Sternocleidomastoid (tissue), 1 donor: ENCODE results near the genes PPCDC and UBE2Q2.

DNA sequence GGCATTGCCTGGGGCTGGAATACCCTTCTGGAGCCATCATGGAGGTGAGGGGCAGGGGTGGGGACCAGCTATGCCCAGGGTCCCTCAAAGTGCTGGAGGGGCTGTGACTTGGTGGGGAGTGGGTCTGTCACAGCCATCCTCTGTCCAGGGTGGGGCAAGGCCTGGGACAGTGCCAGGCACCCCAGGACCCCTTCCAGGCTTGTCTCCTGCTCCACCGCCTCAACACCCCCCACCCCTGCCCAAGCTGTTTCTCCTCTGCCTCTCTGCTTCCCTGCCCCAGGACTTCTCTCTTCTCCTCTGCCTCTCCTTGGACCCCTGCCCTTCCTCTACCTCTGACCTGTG, 322 bp downstream of the LMAN1L start:
- PRO-cap: no peak

DNA sequence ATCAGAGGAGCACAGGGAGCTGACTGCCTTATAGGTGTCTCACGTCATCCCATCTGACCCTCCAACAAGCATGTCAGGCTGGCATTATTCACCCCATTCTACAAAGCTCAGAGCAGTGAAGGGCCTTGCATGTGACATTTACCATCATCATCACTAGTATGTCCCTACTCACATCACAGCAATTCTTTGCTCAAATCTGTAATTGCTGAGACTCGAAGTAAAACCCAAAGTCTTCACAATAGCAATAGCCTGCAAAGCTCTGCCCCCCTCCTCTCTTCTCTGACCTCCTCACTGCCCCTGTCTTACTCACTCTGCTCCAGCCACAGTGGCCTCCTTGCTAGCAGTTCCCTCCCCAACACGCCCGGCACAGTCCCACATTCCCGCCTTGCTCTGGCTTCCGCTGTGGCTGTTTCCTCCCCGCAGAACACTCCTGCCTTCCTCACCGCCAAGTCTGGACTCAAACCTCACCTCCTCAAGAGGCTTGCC, 629 bp upstream of the MPI start:
- PRO-cap: no peak

DNA sequence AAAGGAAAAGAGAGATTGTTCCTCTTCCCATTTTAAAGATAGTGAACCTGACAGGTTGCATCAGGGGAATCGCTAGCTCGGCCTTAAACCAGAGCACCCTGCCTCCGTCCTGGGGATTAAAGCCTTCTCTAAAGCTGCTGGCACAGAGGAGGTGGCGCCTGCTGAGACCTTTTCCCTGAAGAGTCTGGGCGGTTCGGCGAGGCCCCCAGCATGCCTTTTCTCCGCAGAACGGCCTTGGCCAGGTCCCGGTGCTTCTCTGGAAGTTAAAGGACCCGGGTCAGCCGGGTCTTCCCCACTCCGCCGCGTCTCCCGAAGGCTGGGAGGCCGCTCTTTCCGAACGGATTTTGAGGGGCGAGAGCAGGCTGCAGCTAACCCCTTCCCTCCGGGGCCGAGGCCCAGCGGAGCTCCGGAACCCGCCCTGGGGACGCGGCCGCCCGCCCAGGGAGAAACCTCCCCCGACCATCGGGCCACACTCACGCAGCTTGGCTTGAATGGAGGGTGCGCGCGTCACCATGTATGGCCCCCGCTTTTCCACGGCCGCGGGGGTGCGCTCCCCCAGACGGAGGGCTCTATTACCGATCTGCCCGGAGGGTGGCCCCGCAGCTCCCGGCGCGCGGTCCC, 431 bp downstream of the FAM219B start:
- PRO-cap: unidirectional peak, minus-strand start at position 397 of the sequence

- PRO-cap: no peak
Observed at GRCh38 chr15:74907419-74907899, 808 bp upstream of the FAM219B start.

- PRO-cap: unidirectional peak, plus-strand start at chr15:75023609
Observed at GRCh38 chr15:75023150-75023722, at the start of gene PPCDC. Gene PPCDC, plus strand, starts transcription at chr15:75023590.

GRCh38 chr15:75138002-75138786, 63.5 kb upstream of the C15orf39 start:
- PRO-cap: no peak

- PRO-cap: unidirectional peak, minus-strand start at chr15:75195557
Observed at GRCh38 chr15:75195489-75195826, 6.2 kb upstream of the C15orf39 start.

- PRO-cap: no peak
Observed at GRCh38 chr15:75369100-75369317, 602 bp upstream of the MAN2C1 start.

DNA sequence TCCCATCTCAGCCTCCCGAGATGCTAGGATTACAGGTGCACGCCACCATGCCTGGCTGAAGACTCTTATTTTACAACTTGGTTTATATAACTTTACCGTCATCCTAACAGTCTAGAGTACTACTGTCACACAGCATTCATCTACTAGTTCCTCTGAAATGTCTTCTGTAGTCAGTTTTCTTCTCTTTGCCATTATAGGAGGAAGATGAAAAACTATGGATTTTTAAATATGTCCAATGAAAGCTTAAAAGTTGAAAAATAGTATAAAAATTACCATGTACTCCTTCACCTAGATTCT, 8.5 kb downstream of the SIN3A start:
- PRO-cap: no peak

DNA sequence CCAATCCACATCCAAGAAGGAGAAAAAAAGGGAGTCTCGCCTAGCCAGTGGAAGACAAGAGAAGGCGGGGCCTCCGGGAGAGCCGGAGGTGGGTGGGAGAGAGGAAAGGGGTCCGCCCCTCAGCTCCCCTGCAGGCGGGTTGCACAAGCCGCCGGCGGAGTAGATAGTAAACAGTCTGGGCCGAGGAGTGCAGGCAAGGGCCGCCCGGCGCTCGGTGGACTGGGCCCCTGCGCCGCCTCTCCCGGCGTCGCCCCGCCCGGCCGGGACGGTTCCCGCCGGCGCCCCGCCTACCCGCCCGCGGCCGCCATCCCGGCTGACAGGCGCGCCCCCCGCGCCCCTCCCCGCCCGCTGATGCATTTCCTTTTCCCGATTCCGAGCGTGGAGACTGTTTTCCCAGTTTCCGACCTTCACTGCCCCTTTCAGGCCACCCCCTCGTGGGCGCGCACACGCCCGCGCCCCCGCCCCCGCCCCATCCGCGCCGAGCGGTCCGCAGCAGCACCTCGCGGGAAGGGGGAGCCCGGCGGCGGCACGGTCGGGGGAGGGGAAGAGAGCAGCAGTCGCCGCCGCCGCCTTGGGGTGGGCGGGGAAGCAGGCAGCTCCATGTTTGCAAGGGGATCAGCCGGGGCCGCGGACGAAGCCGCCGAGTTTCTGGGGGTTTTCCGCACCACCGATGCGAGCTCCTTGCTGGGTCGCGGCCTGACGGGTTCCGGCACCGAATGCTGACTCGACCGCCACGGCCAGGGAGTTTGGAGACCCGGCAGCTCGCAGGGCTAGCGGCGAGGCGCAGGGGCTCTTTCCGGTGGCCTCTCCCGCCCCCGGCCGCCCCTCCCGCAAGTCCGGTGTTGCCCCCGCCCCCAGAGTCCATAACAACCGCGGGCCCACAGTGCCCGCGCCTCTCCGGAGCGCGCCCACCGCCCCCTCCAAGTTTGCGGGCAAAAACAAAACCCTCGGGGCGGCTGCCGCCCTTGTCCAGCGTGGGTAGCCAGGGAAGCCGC, 3.0 kb upstream of the SIN3A start:
- PRO-cap: bidirectional peak, plus-strand start at position 79 of the sequence, minus-strand start outside the sequence; unidirectional peak, plus-strand start at position 173 of the sequence; bidirectional peak, plus-strand start at position 369 of the sequence, minus-strand start at position 318 of the sequence; bidirectional peak, plus-strand start at position 968 of the sequence, minus-strand start at position 801 of the sequence

DNA sequence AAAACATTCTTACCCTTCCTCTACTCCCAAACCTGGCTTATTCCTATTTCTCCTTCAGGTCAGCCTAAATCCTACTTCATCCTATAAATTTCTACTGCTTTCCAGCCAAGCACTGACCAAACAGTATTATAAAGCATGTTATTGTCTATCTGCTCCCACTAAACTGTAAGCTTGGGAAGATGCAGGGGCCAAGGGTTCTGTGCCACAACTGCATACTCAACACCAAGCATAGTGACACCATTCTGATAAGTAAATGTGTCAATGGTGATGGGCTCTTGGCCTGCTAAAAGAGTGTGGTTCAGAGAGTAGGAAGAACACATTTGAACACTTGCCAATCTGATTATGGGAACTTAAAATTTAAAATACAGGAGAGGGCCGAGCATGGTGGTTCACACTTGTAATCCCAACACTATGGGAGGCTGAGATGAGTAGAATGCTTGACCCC, 34.2 kb downstream of the PTPN9 start:
- PRO-cap: no peak

DNA sequence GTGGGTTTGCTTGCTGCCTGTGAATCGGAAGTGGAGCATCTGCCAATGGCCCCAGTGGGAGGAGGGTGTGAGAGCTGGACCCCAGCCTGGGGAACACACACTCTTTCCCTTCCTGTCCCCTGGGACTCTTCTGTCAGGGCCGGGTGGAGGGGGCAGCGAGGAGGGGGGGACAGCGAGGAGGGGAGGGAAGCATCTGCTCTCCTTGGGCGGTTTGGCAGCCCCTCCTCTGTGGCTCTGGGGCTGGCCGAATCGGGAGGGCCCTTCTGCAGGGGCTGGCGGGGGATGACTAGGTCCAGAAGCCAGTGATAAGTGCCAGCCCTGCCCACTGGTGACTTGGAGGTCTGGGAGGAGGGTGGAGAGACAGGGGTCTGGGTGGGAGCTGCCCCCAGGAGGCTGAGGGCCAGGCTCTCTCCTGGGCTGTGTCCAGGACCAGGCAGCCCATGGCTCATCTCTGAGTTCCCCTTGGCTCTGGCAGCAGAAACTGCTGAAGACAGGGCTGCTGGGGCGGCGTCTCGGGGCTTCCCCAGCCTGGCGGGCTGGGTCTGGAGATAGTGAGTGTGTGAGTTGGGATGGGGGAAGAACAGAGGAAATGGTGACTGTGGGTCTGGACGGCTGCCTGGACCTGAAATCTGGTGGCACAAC, 12.3 kb downstream of the CSPG4 start:
- PRO-cap: no peak

DNA sequence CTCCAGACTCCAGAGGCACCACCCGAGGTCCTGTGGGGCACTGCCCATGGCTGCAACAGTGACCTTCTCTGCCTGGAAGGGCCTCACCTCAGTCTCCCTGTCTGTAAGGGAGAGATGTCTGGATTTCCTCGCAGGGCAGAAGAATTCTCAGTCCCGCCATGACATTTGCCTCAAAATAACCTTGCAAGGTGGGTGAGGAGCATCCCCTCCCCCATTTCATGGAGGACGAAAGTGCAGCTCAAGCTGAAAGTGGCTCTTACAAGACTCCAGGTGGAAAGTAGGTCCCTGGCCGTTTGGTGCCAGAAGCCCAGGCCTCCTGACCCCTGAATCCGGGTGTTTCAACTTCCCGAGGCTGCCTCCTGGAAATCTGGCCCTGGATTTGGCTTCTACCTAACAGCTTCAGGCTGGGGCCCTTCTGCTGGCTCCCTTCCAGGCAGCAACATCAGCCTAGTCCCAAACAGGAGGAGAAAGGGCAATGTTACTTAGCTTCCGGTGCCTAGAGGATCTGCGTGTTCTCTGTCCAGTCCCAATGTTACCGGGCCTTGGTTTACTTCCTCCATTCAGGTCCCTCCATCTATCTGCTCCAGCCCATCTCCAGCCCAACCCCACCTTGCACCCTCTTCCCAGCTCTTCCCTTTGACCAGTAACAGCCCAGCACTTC, 776 bp upstream of the CSPG4 start:
- PRO-cap: no peak

DNA sequence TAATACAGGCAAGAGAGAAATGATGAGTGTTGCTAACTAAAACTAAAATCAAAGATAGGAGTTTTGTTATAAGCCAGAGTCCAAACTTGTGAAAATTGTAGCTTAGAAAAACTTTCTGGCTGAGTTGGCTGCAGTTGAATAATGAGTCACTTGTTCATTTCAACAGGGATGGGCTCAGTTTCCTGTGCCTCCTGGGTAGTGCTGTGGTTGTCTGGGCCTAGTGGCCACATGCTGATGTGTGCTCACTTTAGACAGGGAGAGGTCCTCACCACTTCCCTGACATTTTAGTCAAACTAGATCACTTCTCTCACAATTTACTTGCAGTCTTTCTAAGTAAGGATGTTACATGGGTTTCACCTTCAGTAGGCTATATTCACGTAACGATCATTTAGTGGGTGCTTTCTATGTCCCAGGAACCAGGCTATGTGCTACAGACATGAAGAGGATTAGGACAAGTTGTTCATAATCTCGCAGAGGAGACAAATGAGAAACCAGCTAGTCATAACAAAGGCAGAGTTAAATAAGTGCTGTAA, 6.2 kb upstream of the UBE2Q2 start:
- PRO-cap: bidirectional peak, plus-strand start at position 245 of the sequence, minus-strand start at position 140 of the sequence

DNA sequence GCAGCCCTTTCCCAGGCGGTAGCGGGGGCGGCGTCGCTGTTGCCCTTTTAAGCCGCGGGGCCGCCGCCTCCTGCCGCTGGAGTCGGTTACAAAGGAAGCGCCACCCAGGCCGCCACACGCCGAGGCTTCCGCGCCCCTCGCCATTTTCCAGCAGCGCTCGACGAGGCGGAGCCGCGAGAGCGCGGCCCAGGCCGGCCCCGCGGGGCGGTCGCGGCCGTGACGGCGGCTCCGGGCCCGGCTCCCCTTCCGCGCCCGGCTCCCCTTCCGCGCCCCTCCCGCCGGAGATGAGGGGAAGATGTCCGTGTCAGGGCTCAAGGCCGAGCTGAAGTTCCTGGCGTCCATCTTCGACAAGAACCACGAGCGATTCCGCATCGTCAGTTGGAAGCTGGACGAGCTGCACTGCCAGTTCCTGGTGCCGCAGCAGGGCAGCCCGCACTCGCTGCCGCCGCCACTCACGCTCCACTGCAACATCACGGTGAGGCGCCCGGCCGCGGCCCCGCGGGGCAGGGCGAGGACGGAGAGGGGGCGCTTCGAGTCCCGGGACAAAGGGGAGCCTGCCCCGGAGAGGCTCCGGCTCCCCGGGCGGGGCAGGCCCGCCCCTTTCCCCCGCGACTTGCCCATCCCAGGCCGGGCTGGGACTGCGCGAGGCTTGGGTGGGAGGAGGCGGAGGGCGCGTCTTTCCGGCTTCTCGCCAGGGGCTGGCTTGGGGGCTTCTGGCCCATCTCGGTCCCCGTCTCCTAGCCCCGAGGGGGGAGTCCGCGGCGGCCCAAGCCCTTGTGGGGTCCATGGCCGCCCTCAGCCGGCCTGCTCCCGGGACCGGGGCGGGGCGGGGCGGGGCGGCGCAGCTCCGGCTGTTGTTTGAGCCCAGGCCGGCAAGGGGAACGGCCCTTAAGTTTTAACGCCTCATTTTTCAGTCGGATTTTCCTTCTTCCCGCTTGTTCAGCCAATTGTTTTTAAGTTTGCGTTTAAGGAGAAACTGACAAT, at the start of gene UBE2Q2:
TSS of gene UBE2Q2 (plus strand) at position 76 of the 984 bp plus-strand sequence.
- PRO-cap: bidirectional peak, plus-strand start at position 76 of the sequence, minus-strand start at position 162 of the sequence; bidirectional peak, plus-strand start at position 377 of the sequence, minus-strand start at position 368 of the sequence; bidirectional peak, plus-strand start at position 854 of the sequence, minus-strand start at position 806 of the sequence

GRCh38 chr15:75844356-75844984, 1.2 kb downstream of the UBE2Q2 start:
- PRO-cap: no peak

GRCh38 chr15:75844985-75845646, 1.9 kb downstream of the UBE2Q2 start:
- PRO-cap: no peak

- PRO-cap: no peak
Observed at GRCh38 chr15:75922560-75923413, 19.1 kb downstream of the FBXO22 start.

DNA sequence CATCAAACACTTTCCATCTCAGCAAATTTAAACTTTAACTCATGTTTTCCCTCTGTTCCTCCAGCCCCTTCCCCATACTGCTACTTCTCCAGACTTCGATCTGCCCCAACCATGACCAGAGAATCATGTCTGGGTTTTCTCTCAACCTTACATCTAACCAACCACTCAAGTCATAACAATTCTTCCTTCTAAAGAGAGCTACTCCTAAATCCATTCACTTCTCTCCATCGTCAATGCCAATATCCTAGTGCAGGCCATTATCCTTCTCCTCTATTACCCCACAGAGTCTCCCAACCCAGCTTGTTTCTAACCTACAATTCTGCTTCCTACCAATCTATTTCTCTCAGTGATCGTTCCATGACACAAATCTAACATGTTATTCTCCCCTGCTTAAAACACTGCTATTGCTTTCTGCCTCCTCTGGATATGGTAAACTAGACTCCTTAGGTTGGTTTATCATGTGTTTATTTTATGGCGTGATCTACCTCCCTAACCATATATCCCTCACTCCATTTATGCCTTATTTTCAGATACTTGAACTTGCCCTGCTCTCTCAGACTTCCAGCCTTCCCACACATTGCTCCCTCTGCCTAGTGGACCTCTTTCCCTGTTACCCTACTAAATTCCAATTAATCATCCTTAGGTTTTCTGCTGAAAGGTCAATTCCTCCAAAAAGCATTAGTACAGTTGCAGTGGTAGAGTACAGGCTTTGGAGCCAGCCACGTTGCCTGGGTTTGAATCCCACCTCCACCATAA, 10.8 kb downstream of the ETFA start:
- PRO-cap: no peak

DNA sequence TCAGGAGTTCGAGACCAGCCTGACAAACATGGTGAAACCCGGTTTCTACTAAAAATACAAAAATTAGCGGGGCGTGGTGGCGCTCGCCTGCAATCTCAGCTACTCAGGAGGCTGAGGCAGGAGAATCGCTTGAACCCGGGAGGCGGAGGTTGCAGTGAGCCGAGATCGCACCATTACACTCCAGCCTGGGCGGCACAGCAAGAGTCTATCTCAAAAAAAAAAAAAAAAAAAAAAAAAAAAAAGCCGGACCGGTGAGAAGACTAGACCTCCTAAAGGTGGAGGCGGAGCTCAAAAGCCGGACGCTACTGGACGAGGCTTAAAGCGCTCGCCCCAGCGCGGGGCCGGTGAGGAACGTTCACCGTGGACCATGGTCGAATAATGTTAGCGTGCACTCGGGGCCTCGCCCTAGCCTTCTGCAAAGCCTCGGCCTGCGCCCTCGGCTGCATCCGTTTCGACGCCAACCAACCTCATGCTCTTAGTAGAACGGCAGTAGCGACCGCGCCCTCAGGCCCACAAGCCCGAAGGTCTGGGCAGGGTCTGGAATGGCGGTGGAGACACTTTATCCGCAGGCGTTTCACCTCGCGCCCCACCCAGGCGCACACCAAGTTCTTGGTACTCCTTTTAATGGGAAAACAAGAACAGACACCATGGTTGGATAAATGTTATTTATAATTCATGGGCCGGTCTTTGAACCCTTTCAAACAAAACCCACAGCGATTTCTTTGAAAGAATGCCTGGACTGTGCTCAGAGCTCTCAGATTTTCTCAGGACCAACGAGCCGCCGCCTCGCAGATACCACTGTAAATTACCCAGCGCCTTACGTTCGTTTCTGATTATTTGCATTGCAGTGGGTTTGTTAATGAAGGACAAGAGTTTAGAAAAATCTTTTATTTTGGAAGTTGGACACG, 1.4 kb upstream of the ISL2 start:
- PRO-cap: no peak